Measurements from ENCODE around the genes CST3, CST5 and ACSS1.

- PRO-cap, 2 experiments, result no peak in any of the 2 experiments
Observed at GRCh38 chr20:23625130-23625473, 12.7 kb downstream of the CST3 start.

- PRO-cap, 2 experiments, result no peak in any of the 2 experiments
Observed at GRCh38 chr20:23625557-23626013, 12.2 kb downstream of the CST3 start.

DNA sequence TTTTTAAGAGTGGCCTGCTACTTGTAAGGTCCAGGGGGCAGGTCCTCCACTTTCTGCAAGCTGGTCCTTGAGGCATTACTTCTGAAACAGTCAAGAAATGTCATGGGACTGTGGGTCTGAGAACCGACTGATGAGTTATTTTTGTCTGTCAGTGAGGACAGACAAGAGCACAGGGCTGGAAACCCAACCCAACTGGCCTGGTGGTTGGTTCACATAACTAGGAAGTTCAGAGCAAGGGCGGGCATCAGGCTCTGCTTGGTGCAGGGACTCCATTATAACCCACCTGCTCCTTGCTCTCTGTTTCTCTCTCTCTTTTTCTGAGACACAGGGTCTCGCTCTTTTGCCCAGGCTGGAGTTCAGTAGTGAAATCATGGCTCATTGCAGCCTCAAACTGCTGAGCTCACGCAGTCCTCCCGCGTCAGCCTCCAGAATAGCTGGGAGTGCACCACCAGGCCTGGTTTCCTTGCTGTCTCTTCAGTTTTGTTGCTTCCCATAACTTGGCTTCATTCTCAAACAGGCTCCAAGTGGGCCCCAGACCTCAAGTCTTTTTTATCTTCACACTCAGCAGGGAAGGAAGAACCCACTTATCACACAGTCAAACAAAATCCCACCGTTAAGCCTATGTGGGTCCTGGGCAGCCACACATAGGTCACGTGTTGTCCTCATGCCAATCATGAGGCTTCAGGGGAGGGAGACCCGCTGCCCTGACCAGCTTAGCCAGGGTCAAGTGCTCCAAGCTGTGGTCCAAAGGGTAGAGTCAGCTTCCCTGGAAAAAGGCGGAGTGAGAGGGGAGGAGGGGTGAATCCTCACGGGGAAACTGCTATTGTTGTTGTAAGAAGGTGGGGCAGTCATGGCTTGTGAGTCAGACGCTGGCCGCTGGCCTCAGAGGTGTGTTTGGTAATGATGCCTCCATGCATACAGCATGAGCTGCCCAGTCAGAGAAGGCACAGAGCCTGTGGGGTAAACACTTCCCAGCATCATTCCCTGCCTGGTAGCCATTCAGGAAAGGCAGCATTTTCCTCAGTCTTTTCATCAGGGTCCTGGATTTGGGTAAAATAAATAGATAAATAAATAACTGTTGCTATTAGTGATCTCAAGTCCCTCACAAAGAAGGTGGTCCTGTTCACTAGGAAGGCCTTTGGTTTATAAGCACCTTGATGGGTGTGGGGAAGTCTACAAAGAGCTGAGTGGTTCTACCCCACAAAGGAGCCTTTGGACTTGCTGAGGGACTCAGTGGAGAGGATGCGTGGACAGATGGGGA, 8.9 kb downstream of the CST3 start:
- PRO-cap, 2 experiments, result no peak in any of the 2 experiments

- PRO-cap, 2 experiments, result peak in 2 of 2 experiments; most common plus-strand start chr20:23637456 (in 1); most common minus-strand start chr20:23637365 (in 1)
Observed at GRCh38 chr20:23636998-23638444, at the start of gene CST3. CST3 (minus strand) TSS chr20:23637955.

- PRO-cap, 2 experiments, result no peak in any of the 2 experiments
Observed at GRCh38 chr20:23639418-23640034, 1.8 kb upstream of the CST3 start.

GRCh38 chr20:23694865-23695242, 6.0 kb upstream of the CST4 start:
- PRO-cap, 2 experiments, result no peak in any of the 2 experiments

GRCh38 chr20:23879532-23879847, at the start of gene CST5:
CST5 (minus strand) TSS chr20:23879748.
- PRO-cap, 2 experiments, result no peak in any of the 2 experiments

- PRO-cap, 2 experiments, result no peak in any of the 2 experiments
Observed at GRCh38 chr20:24033208-24033674, 44.7 kb upstream of the GGTLC1 start.

DNA sequence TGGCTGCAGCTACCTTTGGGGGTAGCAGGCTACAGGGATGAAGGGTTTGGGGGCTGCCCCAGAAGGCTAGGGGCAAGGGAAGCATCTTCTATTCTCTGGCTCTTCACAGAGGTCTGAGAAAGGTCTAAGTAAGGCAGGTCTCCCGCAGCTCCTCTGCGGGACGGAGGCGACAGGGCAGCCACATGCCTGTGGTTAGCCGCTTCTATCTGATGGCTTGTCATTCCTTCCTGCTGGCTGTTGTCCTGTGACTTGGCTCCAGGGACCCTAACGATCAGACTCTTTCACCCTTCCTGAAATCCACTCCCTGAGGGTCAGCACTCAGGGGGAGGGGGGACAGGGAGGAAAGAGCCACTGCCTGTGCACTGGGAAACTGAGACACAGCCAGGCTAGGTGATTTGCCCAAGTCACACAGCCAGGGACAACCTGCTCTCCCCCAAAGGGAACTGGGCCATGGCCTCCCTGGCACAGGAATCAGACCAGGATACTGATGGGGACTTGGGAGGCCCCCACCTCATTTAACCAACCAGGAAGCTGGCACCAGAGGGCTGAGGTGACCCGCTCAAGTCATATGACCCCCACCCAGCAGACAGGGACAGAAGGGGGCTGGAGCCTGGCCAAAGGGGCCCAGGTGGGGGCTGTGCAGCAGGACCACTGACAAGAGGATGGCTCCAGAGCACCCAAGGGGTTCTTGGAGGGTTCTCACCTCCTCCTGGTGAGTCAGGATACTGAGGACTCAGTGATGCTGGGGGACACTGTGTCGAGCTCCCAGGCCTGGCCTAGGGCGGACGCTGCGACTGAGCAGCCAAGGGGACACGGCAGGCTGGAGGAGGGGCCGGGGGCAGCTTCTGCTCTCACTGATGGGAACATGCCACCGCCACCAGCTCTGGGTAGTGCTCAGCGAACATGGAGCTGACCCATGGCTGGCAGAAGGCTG, 936 bp downstream of the CST7 start:
- PRO-cap, 2 experiments, result no peak in any of the 2 experiments

DNA sequence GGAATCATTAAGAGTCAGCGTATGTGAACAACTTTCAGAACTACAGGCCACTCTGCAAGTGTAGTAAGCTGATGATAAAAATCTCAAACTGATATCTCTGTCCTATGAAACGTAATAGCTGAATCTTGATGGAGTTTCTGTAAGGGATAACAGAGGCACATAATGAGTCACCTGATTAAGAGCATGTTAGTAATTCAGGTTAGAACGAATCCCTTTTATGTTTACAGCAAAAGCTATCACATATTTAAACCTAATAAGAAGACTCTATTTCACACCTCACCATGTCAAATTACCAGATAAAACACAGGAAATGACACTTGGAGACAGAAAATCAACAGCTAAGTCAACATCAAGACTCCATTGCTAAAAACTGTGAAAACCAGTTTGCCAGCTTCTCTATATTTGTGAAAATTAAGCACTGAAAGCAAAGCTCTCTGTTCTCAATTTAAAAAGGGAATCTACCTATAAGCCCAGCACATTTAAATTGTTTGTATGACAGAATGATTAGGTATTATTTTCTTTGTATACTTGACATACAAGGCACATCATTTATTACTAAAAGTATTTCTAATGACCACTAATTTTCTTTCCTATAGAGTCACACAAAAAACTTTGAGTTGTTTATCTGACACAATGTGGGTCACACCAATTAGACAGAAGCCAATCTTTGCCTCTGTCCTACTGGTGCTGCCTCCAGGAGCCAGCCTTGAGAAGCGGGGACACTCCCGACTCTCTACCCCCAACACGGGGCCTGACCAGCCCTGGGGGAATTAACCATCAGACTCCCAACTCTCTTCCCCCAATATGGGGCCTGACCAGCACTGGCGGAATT, 12.0 kb downstream of the CST7 start:
- PRO-cap, 2 experiments, result no peak in any of the 2 experiments

- PRO-cap, 2 experiments, result no peak in any of the 2 experiments
Observed at GRCh38 chr20:25019596-25020235, 27.2 kb upstream of the APMAP start.

GRCh38 chr20:25048353-25049164, 9.4 kb downstream of the ACSS1 start:
- PRO-cap, 2 experiments, result peak in 1 of 2 experiments; most common plus-strand start chr20:25048752 (in 1)

DNA sequence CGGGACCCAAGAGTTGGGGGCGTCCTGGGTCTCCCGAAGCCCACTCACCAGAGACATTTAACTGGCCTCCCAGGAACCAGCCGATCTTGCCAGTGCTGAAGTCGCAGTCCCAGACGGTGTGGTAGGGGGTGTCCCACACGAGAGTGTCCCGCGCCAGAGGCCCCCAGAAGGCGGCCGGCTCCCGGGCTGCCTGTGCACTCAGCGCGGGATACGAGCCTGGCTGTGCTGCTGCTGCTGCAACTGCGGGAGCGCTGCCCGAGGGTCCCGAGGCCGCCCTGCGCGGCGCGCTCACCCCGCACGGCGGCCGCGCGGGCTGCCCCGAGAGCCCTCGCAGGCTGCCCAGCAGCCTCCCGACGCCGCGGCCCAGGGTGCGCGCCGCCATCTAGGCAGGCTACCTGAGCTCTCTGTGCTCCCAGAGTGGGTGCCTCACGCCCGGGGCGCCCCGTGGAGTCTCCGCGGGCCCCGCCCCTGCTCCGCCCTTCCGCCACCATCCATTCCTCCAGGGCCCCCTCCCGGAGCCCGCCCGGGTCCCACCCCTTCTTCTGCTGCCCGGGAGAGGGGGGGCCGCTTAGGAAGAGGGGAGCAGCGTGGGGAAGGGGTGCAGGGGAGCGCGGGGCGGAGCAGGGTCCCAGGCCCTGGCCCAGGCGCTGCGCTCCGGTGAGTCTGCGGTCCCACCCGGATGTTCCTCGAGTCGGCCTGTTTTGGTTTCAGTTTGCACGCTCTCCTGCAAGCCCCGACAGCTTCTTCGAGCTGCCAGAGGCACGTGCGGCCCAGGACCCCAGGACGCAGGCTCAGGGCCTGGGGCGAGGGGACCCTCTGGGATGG, at the start of gene ACSS1:
Gene ACSS1 (minus strand): TSS at position 419 of the 825 bp plus-strand sequence.
- PRO-cap, 2 experiments, result peak in 2 of 2 experiments; most common plus-strand start position 555 of the sequence (in 2); most common minus-strand start position 419 of the sequence (in 2)

DNA sequence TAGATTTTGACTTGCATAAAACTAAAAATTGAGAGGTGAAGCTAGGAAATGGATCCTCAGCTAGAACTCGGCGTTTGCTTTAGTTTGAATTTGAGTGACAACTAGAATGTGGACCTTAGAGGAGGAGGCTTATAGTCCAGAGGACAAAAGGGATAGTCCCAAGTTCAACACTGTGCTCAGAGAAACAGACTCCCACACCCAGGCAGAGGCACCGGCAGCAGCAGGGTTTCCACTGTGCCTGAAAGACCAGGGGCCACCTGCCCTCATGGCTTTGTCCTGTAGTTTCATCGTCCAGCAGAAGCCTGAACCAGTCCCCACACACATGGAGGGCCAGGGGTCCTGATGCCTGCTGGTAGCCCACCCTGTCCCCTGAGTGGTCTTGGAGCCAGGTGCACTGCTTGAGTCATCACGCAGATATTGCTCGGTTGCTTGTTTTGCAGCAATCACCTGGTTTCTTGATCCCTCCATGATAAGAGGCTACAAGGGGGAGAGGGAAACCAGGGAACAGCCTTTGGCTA, 7.1 kb upstream of the ACSS1 start:
- PRO-cap, 2 experiments, result no peak in any of the 2 experiments

DNA sequence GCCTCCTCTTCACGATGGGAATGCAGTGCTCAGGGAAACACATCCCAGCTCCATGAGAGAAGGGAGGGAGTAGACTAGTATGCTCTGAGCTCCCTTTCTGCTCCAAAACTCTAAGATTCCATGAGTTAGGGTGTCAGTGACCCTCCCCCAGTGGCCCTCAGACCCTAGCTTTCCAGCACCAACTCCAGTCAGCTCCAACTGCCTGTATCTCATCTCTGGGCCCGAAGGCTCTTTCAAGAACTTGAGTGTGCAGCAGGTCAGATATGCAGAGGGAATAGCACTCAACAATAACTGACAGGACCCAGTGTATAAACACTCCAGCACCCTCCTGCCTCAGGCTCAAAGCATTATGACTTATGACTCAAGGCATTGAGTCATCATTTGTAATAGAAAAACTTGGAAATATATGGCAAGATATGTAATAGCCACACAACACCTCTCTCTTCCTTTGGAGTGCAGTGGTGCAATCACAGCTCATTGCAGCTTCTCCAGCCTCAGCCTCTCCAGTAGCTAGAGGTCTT, 16.8 kb upstream of the ENTPD6 start:
- PRO-cap, 2 experiments, result no peak in any of the 2 experiments

DNA sequence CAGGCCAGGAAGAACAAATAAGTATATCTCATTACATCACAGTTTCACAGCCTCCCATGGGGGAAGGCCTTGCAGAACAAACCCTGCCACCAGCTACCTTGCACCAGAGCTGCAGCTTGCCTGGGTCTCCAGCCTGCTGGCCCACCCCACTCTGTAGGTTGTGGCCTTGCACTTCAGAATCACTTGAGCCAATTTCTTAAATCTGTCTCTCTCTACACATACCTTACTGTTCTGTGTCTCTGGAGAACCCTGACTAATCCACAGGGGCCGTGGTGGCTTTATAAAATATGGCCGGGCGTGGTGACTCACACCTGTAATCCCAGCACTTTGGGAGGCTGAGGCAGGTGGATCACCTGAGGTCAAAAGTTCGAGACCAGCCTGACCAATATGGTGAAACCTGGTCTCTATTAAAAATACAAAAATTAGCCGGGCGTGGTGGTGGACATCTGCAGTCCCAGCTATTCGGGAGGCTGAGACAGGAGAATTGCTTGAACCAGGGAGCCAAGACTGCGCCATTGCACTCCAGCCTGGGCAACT, 5.3 kb downstream of the PYGB start:
- PRO-cap, 2 experiments, result no peak in any of the 2 experiments

- PRO-cap, 2 experiments, result no peak in any of the 2 experiments
Observed at GRCh38 chr20:25296736-25297859, 49.2 kb downstream of the PYGB start.

DNA sequence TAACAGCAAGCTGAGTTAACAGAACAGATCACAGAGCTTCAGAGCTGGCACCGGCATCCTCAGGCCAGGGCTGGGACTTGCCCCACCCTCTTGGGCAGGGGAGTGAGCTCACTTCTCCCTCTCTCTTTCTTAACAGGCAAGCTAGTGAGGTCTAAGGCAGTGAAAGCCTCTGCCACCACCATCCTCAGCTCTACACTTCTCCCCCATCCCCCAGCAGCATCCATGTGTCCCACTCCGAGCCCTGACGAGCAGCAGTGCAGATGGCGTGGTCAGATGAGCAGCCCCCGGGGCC, 62.0 kb downstream of the PYGB start:
- PRO-cap, 2 experiments, result no peak in any of the 2 experiments

DNA sequence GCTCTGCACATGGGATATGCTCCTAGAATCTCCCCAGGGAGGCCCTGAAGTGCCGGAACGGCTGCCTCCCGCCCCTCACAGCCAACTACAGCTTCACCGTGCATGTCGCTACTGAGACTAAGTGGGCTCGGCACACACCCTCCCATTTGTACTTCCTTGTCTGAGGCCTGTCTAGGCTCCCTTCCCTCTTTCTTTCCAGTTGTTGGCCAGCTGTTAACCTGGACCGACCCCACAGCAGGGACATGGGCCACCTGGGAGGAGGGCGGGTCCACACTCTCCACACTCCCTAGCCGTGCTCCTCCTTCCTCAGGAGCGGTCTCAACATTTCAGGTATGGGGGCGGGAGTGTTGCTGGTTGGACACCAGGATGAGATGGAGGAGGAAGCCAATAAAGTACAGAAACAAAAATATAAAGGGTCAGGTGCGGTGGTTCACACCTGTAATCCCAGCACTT, 69.8 kb downstream of the PYGB start:
- PRO-cap, 2 experiments, result no peak in any of the 2 experiments

GRCh38 chr20:25380916-25381296, 9.7 kb downstream of the ABHD12 start:
- PRO-cap, 2 experiments, result no peak in any of the 2 experiments

Data from heart right ventricle (tissue), 2 donors.